Umbilical cord (tissue), 2 donors: ENCODE measurements around a stretch of chr13.

GRCh38 chr13:108402918-108403403 is 133.4 kb downstream of the TNFSF13B start:
- RAMPAGE, long total RNA, result no peak

DNA sequence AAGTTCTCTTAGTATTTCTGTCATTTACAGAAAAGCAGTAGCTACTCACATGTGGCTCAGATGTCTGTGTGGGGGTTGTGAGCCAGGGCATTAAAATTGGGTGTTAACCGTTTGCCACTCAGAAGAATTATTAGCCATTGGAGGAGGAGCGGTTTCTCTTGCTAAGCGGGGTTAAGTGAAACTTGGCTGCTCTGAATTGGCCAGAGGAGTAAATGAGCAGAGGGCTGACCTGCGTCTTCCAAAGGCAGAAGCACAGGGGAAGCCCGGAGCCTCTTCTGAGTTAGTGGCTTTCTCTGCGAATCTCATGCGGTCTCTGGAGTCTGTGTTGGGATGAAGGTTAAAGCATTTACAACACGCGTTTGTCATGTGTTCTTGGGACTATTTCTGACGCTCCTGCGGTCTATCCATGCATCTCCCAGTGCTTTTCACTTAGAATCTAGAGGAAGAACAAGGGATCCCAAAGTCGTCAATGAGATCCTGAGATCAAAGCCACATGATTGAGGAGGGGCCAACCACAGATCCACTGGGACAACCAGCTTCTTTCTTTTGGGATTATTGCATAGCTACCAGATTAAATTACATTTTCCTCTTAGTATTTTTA is 132.6 kb upstream of the MYO16 start:
- RAMPAGE, long total RNA, result no peak

DNA sequence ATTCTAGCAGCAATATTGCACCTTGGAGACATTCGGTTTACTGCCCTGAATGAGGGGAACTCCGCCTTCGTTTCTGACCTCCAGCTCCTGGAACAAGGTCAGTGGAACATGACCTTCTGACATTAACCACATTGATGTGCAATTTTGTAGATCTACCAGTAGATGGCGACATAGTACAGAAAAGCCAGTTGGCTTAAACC is 332.0 kb downstream of the MYO16 start:
- RAMPAGE, long total RNA, result no peak

DNA sequence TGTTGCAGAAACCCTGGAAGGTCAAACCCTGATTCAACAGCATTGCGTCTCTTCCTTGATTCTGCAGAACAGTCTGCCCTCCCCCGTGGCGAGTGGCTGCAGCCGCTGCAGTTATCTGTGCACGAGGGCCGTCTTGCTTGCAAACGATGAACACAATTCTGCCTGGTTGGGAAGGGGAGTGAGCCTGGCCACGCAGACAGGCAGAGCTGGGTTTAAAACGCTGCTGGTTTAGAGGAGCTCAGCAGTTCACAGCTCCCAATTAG is 373.8 kb downstream of the IRS2 start:
- RAMPAGE, long total RNA, result no peak

- RAMPAGE, long total RNA, result no peak
These were observed 136.6 kb downstream of the IRS2 start for GRCh38 chr13:109649756-109650204.

- RAMPAGE, long total RNA, result no peak
These were observed 66.3 kb downstream of the IRS2 start for GRCh38 chr13:109719931-109720679.

DNA sequence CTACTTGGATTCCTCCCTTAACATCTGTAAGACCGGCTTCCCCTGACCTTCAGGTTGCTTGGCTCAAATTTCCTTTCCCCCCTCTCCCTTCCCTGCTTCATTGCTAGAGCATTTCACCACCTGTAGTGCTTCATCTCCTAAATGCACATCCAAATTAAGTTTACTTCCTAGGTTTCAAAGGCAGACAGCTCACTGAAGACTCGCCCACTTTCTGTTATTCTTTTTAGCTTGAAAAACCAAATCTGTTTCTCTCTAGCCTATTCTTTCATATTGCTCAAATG is 16.9 kb downstream of the IRS2 start:
- RAMPAGE, long total RNA, result no peak

DNA sequence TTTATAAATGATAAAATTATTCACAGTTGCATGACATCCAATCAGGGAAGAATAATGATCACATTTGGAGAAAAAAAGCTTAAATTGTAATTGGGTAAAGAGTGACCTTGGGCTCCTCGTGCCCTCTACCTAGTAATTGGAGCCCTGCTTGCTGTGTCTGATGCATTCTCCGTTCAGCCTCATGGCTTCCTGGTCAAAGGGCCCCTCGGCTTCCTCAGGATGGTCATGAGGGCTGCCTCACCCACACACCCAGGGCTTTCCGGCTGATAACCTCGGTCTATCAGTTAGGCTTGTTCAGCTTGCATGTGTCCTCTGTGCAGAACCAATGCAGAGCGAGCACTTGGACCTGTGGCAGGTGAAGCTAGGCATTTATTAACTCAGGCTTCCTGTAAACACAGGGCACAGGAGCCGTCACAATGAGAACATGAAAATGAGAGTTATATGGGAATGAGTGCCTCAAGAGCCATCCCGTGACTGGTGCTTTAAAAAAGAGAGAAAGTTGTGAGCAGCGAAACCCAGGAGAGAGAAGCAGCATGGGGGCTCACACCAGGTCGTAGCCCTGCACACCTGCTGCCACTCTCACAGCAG is 50.2 kb upstream of the IRS2 start:
- RAMPAGE, long total RNA, result no peak

- RAMPAGE, long total RNA, result no peak
These were observed 249.8 kb downstream of the COL4A1 start for GRCh38 chr13:110056950-110057672.

GRCh38 chr13:110155001-110155619 is 151.8 kb downstream of the COL4A1 start:
- RAMPAGE, long total RNA, result no peak

GRCh38 chr13:110218309-110219432 is 88.3 kb downstream of the COL4A1 start:
- RAMPAGE, long total RNA, result no peak

DNA sequence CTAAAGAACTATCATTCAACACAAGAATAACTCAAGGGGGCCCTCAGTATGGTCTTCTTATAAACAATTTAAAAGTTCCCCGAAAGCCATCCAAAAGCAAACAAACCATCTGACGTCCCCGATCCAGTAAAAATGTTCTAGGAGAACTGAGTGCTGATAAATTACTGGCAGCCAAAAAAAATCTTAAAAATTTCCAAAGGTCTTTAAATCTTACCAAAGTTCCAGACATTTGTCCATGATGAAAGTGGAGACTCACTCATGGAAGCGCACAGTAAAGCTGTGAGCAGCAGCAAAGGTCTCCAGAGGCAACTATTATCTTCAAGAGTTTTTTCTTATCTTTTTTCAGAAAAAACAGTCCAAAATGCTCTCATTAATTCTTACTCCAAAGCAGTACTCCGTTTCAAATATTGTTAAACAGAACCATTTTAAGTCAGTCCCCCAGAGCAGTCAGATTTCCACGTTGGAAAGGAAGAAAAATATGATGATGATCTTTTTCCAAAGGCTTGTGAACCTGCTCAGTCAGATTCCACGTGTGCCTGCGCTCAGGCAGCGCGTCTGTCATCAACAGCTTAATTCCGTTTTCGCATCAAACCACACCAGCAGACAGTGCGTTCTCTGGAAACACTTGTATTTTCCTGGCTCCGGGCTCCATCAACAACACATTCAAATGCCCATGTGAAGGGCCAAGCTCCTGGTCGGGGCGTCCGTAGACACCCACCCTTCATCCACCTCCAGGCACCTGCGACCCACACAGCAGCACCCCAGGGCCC is 85.4 kb downstream of the COL4A1 start:
- RAMPAGE, long total RNA, result no peak

DNA sequence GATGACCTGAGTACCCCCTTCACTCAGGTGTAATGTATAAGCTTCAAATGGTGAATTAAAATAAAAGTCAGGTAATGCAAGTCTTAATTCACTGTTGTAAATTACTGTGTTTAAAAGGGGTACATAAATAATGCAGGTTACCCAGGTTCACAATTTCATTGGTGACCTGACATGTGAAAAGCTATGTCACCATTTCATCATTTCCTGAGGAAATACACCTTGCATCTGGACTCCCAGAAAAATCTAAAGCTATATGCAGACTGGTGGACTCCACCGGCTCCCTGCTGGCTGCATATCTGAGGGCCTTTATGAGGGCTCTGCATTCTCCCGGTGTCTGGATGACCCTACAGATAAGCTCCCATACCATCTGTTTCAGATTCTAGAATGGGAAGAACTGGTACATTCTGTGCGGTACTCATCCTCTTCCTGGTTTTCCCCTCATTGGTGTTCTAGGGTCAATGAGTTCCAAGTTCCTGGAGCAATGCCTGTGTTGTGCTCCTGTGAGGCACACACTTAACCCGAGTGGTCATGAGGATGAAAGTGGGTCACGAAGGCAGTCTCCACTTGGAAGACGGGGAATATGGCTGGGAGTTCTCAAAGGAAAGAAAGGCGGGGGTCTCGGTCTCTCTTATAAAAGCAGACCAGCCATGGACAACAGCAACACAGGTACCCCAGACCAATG is 60.5 kb downstream of the COL4A1 start:
- RAMPAGE, long total RNA, result no peak

DNA sequence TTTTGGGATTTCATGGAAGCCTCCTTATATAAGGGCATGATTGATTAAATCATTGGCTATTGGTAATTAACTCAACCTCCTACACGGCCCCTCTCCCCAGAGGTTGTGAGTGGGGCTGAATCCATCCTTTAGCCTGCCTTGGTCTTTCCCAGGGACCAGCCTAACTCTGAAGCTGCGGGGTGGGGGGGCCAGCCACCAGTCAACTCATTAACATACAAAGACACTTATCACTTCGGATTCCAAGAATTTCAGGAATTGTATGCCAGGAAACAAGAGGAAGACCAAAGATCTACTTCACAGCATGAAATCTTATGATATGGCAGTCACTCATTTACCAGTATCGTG is 9.9 kb downstream of the COL4A1 start:
- RAMPAGE, long total RNA, result no peak

DNA sequence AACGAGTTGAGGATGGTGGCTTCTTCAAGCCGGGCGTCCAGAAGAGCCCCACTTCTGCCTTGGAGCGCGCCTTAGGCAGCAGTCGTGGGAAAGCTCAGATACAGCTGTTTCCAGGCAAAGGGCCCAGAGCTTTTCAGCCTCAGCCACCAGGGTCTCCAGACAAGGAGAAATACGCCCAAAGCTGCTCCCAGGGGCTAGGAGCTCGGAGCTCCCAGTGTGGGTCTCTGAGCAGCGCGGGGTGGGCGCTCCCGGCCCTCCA is 715 bp downstream of the COL4A1 start:
- RAMPAGE, long total RNA, result no peak

DNA sequence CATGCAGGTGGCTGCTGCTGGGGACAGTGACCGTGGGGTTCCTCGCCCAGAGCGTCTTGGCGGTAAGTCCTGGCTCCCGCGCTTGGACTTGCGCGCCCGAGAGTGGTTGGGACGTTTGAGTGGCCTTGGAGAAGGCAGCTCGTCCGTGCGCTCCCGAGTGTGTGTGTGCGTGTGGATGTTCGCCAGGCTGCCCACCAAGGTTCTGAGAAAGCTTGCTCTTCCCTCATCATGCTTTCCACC is 898 bp downstream of the COL4A2 start:
- RAMPAGE, long total RNA, result no peak

GRCh38 chr13:110387932-110388570 is 81.0 kb downstream of the COL4A2 start:
- RAMPAGE, long total RNA, result no peak

DNA sequence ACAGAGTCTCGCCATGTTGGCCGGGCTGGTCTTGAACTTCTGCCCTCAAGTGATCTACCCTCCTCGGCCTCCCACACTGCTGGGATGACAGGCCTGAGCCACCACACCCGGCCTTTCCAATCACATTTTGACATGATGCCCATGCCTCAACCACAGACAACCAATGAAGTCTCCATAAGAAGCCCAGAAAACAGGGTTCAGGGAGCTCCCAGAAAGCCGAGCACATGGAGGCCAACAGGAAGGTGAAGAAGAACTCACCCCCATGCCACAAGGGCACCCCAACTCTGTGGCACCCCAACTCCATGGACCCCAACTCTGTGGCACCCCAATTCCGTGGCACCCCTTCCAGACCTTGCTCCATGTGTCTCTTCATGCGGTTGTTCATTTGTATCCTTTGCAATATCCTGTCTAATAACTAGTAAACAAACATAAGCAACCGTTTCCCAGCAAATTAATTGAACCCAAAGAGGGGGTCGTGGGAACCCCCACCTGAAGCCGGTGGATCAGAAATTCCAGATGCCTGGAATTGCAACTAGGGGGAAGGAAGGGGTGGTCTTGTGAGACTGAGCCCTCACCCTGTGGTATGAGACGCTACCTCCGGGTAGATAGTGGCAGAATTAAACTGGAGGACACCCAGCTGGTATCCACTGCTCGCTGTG is 11.5 kb downstream of the RAB20 start:
- RAMPAGE, long total RNA, result no peak

- RAMPAGE, long total RNA, result no peak
These were observed 5.4 kb downstream of the RAB20 start for GRCh38 chr13:110556154-110556499.

GRCh38 chr13:110563242-110563812 is 1.8 kb upstream of the RAB20 start:
- RAMPAGE, long total RNA, result no peak